ENCODE measurements around the genes PEX11A and MESP1.

- PRO-cap, 3 experiments, result no peak in any of the 3 experiments
- RRBS, result no CpG with 5 or more reads among the region's 9 CpGs
Observed at GRCh38 chr15:87944694-87945330, 311.7 kb downstream of the NTRK3 start.

- PRO-cap, 3 experiments, result no peak in any of the 3 experiments
- RRBS, result no CpG with 5 or more reads among the region's 2 CpGs
Observed at GRCh38 chr15:88662638-88663140, 23.9 kb downstream of the ISG20 start.

DNA sequence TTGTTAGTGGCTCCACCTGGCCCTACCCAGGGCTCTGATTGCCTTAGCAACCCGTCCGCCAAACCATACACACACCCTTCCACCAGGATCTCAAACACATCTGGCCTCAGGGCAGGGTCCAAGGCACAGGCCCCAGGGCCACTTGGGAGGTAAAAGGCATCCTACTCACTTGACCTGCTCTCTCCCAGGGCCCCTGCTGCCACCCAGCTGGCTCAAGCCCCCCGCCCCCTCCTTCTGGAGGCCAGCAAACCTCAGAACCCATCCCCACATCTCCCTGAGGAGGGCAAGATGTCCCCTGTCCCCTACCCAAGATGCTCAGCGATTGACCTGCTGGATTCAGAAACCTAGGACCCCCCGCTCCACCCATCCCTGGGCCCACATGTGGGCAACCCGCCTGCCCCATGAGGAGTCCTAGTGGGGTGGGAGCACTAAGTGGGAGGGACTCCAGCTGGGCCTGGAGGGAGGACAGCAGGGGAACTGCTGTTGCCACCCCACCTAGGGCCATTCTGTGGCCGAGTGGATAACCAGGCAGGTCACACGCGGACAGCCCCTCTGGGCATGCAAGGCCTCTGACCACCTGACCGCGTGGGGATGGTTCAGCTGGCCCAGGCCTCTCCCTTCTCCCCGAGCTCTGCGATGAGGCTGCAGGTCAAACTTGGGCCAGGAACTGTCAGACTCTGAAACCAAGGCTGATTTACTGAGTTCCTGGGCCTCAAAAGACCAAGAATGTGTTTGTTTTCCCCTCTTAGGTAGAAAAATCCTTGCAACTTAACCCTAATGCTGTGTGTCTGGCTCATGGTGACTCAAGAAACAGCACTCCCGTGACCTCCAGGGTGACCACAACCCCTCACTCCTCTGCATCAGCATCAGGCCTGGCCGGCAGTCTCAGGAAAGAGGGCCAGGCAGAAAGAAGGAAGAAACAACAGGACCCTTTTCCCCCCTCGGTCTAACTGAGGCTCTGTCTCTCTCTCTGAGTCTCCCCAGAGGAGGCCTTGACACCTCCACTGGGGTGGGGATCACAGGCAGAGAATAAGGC lies 4.2 kb downstream of the MFGE8 start:
- PRO-cap, 3 experiments, result no peak in any of the 3 experiments
- RRBS, result no CpG with 5 or more reads among the region's 16 CpGs

- PRO-cap, 3 experiments, result peak in 1 of 3 experiments; most common plus-strand start chr15:89041247 (in 1)
- RRBS, result no CpG with 5 or more reads among the region's 9 CpGs
Observed at GRCh38 chr15:89040729-89041311, 47.4 kb upstream of the ABHD2 start.

DNA sequence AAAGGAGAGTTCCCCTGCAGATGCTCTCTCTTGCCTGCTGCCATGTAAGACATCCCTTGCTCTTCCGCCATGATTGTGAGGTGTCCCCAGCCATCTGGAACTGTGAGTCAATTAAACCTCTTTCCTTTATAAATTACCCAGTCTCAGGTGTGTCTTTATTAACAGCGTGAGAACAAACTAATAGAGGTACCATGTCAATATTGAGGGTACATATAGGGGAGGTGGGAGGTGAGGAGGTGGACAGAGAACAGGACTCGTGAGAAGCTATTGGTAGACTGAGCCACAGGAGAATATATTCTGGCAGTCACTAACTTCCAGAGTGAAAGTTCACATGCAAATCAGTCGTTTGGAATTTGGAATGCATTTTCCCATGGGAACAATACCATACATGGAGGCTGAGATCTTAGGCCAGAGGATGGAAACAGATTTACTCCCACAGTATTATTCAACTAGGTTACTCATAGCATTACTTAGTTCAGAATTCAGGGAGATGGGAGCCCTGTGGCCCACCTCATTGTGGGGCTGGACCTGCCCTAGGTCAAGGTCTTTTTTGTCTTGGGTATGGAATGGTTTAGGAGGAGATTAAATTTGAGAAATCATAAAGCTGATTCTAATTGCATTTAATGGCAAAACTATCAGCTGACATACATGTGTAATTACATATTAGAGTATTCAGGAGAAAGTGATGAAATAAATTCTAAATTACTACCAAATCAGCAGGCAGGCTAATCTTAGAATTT lies 36.4 kb upstream of the ABHD2 start:
- PRO-cap, 3 experiments, result no peak in any of the 3 experiments
- RRBS, result no CpG with 5 or more reads among the region's 4 CpGs

DNA sequence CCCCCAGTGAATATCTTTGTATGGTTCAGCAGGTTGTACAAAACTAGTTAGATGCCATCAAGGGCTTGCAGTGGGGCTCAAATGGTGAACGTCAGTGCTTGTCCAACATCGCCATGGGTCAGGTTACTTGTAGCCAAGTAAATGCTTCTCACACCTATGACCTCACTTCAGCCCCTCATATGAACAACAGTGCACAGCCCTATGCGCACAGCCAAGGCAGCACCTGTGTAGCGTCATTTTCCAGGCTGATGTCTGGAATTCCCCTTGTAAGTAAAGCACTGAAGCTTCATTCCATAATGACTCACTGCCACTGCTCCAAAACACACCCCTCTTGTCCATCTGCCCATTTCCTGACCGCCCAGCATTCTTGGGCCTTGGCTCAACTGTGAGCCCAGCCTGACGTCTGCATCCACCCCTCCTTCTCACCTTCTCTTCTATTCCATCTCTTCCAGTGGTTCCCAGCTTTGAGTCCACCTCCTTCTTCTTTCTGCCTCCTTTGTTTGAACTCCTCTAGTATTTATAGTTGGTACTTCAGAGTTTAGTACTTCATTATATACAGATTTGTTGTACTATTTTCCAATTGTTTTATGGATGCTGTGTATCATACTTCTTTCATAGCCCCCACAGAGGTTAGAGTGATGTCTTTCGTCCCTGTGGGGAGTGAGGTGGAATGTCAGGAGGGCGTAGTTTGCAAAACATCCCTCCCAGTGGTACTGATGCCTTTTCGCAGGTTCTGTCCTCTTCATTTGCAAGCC lies 13.7 kb downstream of the ABHD2 start:
- PRO-cap, 3 experiments, result peak in 2 of 3 experiments; most common plus-strand start position 391 of the sequence (in 1); most common minus-strand start position 254 of the sequence (in 2)
- RRBS, result no CpG with 5 or more reads among the region's 9 CpGs

- PRO-cap, 3 experiments, result no peak in any of the 3 experiments
Observed at GRCh38 chr15:89133618-89133779, 45.2 kb downstream of the ABHD2 start.

- PRO-cap, 3 experiments, result no peak in any of the 3 experiments
- RRBS, result no CpG with 5 or more reads among the region's 32 CpGs
Observed at GRCh38 chr15:89200930-89202150, 20.0 kb downstream of the RLBP1 start.

- PRO-cap, 3 experiments, result no peak in any of the 3 experiments
- RRBS, result no CpG with 5 or more reads among the region's 73 CpGs
Observed at GRCh38 chr15:89333042-89334208, 1.2 kb downstream of the POLG start.

DNA sequence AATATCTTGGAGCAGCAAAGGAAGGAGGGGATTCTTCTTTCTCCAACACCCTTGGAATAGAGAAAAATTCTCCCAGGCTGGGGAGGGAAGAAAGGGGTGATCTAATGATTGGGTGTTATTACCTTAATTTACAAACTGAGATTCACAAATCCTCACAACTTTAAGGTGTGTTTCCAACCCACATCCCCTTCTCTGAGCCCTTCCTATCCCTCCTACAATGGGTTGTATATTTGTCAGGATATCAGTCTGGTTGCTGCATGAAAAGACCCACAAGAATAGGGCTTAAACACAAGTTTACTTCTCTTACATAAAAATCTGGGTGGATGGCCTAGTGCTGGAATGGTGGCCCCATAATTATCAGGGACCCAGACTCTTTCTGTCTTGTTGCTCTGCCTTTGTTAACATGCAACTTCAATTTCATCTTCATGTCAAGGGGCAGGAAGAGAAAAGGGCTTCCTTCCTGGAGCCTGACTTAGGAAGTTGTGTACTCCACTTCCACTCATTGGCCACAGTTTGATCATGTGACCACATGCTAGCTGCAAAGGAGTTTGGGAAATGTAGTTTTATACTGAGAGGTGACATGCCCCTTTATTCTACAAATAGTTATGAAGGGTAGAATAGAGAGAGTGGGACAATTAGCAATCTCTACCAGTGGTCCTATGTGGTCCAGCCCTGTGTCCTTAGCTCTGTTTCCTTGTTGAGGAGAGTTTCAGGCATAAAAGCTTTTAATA lies 39.4 kb downstream of the RHCG start:
- PRO-cap, 3 experiments, result no peak in any of the 3 experiments

DNA sequence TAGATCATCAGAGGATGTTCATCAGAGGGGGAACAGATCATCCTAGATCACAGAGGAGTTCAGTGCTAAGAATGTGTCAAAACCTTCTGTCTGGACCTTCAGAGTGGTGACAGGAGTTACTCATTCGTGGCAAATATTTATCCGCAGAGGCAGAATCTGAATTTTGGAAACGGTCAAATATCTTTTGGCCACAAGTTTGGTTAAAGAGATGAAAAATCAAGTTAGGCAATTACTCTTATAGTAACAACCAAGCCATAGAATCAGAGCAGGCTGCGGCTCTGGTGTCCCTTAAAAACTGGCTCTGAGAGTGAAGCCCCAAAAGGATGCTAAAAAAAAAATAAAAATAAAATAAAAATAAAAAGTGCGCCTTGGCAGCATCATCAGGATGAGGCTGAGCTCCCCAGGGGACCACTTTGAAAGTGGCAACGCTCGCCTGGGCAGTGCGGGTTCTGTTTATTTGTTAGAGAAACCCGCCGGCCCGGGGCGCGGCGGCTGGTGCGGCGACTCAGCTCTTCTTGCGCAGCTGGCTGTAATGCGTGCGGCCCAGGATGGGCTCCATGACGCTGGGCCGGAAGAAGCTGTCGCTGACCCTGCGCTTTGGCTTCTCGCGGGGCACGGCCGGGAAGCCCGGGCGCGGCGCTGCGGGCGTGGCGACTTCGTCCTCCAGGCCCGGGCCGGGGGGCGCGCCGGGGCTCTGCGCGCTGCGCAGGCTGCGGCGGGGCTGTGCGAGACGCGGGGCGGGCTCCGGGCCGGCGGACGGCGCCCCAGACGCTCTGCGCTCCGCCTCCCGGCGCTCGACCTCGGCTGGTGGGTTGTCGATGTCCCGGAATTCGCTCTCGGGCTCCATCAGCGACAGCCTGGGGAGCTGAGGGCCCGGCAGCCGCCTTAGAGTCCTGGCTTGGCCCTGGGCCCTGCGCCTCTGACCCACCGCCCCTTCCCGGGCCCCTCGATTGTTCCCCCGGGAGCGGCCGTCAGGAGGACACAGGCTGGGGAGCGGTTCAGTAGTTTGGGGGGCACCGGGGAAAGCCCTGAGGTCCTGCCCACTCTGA lies 10.1 kb upstream of the KIF7 start:
- PRO-cap, 3 experiments, result peak in 3 of 3 experiments; most common plus-strand start position 728 of the sequence (in 3); most common minus-strand start position 517 of the sequence (in 2)
- RRBS, result 4% methylated on average over 62 of the region's 77 CpGs

DNA sequence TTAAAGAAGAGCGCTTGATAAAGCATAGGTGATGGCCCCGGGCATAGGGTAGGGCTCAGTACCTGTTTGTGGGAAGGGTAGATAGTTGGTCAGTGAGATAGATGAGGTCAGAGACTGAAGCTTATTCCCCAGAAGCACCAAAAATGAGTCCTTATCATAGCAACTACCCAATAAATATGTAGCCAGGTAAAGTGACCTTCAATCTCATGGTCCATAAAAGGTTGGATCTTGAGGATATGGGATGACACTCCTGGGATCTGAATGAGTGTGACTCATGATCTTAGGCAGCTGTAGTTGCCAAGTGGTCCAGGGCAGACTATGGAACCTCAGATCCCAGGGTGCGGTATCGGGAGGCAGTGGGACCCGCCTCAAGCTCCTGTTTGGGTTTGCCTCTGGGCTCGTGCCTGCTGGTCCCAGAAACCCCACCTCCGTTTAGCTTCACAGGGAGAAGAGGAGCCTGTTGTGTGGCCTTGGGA lies 8.3 kb downstream of the PLIN1 start:
- PRO-cap, 3 experiments, result no peak in any of the 3 experiments
- RRBS, result no CpG with 5 or more reads among the region's 7 CpGs

DNA sequence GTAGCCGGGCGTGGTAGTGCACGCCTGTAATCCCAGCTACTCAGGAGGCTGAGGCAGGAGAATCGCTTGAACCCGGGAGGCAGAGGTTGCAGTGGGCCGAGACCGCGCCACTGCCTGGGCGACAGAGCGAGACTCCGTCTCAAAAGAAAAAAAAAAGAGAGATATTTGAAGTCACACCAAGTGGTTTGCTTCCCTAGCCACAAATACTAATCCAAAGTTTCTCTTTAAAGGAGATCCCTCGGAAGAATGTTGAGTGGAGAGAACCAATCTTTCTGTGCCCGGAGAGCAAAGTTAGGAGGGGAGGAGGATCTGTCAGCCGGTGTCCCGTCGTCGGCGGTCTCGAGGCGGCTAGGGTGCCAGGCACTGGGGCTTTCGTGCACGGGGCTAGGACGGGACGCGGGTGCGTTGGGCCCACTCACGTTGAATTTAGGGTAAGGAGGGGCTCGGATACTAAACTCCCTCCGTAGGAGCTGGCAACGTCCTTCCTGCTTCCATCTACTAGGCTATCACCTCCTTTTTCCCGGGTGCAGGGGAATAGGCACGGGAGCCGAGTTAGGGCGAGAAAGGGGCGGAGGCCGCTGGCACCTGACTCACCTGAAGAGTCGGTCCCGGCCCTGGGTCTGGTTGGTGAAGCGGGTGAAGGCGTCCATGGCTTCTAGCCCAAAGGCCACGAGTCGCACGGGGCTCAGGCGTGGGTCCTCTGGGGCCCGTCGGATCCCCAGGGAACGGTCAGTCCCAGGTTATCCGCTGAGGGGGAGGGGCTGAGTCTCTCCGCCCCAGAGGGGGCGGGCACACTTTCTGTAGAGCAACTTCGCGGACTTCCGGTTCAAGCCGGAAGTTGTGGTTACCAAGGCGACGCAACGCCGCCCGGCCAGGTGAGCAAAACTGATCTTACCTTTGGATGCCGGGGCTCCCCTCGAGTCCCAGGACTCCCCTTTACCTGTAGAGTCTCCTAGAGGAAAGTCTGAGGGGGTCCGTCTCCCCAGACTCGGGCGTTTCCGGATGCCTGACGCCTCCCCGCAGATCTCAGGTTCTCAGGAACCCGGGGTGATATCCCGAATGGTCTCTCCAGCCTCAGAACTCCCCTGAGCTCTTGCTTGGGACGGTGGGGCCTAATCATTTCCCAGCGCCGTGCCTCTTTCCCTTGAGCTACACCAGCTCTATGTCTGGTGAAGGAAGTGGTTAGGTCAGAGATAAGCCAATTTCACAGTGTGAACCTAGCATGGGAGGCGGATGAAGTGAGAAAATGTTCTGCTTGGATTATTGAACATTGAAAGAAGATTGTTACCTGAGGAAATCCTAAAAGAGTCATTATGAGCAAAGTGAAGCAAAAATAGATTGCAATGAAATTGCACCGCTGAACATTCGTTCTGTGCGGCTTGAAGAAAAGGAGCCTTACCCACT lies at the start of gene PEX11A:
Gene PEX11A, minus strand, starts transcription at position 772 of the 1,404 bp plus-strand sequence.
- PRO-cap, 3 experiments, result peak in 3 of 3 experiments; most common plus-strand start position 829 of the sequence (in 3); most common minus-strand start position 716 of the sequence (in 3)
- RRBS, result 2% methylated on average over 21 of the region's 76 CpGs

DNA sequence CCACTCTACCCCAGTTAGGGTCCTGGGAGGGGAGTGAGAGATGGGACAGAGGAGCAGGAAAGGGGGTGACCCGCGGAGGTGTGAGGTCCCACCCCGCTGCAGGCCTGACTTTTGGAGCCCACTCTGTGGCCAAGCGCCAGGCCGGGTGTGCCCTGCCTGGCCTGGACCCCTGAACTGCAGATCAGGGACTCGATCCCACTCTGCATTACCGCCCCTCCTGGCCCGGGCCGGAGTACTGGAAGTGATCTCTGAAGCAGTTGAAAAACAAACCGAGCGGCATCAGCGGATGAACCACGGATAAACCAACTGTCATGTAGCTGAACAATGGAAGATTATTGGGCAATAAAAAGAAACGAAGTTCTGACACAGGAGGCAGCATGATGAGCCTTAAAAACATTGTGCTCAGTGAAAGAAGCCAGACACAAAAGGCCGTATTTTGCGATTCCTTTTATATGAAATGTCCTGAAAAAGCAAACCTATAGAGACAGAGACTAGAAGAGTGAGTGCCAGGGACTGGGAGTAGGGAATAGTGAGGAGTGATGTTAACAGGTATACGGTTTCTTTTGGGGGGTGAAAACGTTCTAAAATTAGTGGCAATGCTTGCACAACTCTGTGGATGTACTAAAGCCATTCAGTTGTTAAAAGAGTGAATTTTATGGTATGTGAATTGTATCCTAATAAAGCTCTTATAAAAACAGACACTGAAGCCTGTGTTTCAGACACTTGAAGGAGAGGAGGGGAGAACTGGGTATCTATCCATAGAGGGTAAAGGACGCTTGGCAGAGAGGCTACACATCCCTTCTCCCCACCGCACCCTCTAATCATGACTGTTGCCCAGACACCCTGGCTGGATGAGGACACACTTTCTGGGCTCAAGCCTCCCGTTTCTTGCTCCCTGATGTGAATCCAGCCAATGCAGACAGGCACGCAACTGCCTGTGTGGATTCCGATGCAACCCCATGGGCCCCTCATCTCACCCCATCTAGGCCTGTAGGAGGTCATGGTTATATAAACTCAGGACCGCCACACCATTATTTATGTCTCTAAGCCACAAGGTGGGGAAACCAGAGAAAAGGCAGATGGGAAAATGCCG lies 2.5 kb downstream of the MESP1 start:
- PRO-cap, 3 experiments, result no peak in any of the 3 experiments
- RRBS, result 41% methylated on average over 4 of the region's 25 CpGs

DNA sequence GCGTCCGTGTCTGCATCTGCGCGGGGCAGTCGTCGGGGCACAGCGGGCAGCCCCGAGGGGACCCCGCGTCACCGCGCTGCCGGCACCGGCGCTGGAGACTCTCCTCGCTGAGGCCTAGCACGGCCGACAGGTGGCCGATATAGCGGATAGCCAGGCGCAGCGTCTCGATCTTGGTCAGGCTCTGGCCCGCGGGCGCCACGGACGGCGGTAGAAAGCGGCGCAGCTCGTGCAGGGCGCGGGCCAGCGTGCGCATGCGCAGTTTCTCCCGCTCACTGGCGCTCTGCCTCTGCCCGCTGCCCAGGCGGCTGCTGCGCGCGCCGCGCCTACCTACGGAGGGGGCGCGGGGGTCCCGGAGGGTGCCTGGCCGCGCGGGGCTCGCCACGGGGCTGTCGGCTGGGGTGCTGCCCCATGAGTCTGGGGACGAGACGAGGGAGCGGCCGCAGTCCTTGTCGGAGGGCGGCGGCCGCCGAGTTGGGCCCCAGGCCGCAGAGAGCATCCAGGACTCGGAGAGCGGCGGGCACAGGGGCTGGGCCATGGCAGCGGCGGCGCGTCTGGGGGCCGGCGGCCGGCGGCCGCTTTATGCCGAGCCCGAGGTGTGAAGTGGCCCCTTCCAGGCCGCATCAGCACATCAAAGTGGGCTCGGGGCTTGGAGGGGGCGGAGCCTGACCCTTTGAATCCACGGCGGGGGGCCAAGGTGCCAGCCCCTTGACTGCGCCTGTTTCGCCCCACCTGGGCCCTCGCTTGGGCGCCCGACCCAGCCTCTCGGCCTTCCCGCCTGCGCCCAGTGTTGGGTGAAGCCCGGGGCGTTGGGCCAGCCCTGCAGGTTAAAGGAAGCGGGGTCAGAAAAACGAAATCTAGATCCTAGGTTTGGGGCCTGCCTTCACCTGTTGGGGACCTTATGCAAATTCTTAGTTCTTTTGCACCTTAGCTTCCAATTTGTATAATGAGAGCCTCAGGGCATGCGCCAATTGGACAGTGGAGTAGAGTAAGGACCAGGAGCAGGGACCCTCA lies at the start of gene MESP1:
Gene MESP1, minus strand, starts transcription at position 553 of the 1,011 bp plus-strand sequence.
- PRO-cap, 3 experiments, result peak in 3 of 3 experiments; most common plus-strand start position 272 of the sequence (in 2); most common minus-strand start position 103 of the sequence (in 1)
- RRBS, result no CpG with 5 or more reads among the region's 98 CpGs

DNA sequence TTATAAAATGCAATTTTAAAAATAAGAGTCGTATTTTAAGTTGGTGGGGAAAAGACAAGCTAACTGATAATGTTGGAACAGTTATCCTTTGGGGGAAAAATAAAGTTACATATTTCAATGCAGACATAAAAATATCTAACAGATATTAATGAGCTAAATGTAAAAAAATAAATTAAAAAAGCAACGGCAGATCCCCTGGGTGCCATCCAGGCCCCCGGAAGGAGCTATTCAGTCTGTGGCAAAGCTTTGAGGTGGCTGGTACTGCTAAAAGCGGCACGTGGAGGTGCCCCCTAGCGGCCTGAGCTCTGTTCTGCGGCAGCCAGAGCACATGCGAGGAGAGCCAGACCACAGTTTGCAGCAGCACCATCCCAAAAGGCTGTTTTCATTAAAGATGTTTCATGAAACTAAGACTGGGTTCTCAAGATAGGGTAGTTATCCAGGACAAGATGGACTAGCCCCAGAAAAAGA lies 18.9 kb downstream of the AP3S2 start:
- PRO-cap, 3 experiments, result no peak in any of the 3 experiments
- RRBS, result no CpG with 5 or more reads among the region's 8 CpGs

GRCh38 chr15:89971623-89972065 lies 29.5 kb upstream of the ZNF710 start:
- PRO-cap, 3 experiments, result no peak in any of the 3 experiments
- RRBS, result no CpG with 5 or more reads among the region's 5 CpGs

- PRO-cap, 3 experiments, result no peak in any of the 3 experiments
- RRBS, result no CpG with 5 or more reads among the region's 2 CpGs
Observed at GRCh38 chr15:90029077-90029449, 27.9 kb downstream of the ZNF710 start.

DNA sequence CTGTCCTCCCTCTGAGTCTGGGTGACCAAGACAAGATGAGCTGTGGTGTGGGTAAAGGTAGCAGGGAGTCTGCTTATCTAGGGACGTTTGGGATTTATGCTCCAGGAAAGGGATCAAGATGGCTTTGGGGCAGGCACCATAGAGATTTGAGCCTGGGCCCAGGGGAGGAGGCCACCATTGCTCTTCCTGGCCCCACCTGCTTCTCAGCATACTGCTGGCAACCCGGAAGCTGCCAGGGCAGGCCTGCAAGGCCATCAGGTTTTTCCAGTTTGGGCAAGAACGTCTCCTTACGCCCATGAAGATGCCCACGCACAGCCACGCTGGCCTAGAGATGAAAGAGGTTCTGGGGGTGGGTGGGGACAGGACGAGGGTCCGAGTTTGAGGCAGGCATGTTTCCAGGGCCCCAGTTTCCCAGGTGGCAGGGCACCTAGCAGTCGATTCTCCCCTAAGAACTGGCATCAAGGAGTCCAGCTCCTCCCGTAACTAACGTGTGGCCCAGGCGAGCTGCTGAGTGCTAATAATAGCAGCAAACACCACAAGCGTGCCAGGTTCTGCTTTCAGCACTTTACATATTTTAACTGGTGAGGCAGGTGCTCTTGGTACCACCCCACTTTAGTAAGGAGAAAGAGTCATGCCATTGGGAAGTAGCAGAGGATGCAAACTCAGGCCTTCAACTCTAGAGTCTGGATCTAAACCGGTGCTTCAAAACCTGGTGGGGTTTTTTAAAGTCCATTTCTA lies 45.8 kb downstream of the ZNF710 start:
- PRO-cap, 3 experiments, result peak in 3 of 3 experiments; most common plus-strand start position 276 of the sequence (in 2); most common minus-strand start position 210 of the sequence (in 3)
- RRBS, result no CpG with 5 or more reads among the region's 14 CpGs

DNA sequence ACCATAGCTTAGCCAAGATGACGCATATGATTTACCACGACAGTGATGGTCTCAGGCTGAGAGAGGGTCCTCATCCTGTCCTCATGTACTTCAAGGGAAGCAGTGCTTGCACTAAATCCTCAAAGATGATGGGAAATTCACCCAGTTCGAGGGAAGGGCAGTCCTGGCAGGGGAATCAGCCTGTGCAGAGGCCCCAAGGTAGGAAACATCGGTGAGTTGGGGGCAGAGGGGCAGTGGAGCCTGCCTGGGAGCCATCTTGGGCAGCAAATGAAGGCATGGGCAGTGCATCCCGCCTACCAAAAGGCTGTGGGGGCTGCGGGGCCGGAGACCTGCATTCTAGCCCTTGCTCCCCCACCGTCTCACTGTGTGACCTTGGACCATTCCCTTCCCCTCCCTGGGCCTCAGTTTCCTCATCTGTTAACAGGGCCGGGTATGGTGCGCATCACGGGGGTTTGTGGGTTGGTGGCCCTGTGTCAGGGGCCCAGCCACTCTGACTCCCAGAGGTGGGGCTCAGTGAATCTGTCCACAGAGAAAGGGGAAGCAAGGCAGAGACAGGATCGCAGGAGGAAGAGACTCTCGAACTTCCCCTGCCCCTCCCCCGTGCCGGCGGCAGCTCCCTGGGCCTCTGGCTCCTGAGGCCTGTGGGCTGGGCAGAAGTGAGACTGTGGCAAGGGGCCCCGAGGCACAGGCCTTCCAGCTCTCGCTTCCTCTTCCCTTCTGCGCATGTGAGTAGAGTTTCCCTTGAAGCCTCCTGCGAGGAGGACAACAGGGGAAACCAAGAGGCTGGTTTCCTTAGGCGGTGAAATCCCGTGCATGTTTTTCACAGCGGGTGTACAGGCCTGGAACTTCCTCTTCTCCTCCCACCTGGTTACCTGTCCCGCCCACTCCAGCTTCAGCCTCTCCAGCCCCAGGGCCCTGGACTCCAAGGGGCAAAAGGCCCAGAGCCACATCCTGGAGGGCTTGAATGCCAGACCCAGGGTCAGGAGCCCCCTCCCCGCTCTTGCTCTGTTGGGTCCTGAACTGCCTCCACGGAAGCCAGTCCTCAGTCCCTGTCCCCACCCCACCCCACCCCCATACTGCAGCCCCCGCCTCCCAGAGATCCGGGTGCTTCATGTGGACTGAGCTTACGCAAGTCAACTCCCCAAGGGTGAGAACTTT lies 42.8 kb downstream of the IDH2 start:
- PRO-cap, 3 experiments, result no peak in any of the 3 experiments
- RRBS, result 33% methylated on average over 2 of the region's 29 CpGs

All from breast (tissue), 4 donors.